HTERT-HM (cell line): Measurements from ENCODE around the gene HACD3.

DNA sequence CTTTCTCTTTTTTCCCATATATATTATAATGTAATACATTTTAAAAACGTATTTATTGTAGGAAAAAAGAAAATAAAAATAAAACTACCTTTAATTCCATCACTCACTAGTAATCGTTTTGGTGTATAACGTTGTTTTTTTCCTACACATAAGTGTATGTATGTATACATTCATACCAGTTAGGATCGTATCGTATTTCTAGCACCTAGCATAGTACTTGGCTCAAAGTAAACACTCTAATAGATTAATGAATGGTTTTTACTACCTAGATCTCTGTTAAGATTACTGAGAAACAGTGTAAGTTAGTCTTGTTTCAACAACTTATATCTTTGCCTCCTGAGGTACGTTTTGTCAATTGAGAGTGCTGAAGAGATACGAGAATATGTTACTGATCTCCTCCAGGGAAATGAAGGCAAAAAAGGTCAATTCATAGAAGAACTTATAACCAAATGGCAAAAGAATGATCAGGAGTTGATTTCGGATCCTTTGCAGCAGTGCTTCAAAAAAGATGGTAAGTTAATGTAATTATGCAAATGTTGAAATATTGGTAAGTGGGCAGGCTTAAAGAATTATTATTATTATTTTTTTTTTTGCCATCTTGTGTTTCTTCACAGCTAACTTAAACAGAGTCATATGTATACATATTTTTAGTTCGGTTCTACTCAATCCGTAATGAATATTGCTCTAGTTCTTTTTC, 6.1 kb downstream of the TRIP4 start:
- RRBS = no CpG with 5 or more reads among the region's 10 CpGs

GRCh38 chr15:64499189-64500180, 39.1 kb downstream of the ZNF609 start:
- RRBS = 100% methylated on average over 1 of the region's 17 CpGs

GRCh38 chr15:64633949-64634466, 141.4 kb downstream of the RBPMS2 start:
- RRBS = no CpG with 5 or more reads among the region's 2 CpGs

DNA sequence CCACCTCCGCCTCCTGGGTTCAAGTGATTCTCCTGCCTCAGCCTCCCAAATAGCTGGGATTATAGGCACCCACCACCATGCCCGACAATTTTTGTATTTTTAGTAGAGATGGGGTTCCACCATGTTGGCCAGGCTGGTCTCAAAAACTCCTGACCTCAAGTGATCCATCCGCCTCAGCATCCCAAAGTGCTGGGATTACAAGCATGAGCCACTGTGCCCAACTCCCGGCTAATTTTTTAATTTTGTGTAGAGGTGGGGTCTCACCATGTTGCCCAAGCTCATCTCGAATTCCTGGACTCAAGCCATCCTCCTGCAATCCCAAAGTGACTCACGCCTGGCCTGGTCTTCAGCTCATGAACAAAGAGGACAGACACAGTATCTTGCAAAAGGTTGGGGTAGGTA, 13.6 kb downstream of the RBPMS2 start:
- RRBS = no CpG with 5 or more reads among the region's 6 CpGs

GRCh38 chr15:64807036-64808013, 18.1 kb downstream of the PIF1 start:
- RRBS = no CpG with 5 or more reads among the region's 18 CpGs

- RRBS = no CpG with 5 or more reads among the region's 14 CpGs
Measured at GRCh38 chr15:64816445-64816912, 9.0 kb downstream of the PIF1 start.

DNA sequence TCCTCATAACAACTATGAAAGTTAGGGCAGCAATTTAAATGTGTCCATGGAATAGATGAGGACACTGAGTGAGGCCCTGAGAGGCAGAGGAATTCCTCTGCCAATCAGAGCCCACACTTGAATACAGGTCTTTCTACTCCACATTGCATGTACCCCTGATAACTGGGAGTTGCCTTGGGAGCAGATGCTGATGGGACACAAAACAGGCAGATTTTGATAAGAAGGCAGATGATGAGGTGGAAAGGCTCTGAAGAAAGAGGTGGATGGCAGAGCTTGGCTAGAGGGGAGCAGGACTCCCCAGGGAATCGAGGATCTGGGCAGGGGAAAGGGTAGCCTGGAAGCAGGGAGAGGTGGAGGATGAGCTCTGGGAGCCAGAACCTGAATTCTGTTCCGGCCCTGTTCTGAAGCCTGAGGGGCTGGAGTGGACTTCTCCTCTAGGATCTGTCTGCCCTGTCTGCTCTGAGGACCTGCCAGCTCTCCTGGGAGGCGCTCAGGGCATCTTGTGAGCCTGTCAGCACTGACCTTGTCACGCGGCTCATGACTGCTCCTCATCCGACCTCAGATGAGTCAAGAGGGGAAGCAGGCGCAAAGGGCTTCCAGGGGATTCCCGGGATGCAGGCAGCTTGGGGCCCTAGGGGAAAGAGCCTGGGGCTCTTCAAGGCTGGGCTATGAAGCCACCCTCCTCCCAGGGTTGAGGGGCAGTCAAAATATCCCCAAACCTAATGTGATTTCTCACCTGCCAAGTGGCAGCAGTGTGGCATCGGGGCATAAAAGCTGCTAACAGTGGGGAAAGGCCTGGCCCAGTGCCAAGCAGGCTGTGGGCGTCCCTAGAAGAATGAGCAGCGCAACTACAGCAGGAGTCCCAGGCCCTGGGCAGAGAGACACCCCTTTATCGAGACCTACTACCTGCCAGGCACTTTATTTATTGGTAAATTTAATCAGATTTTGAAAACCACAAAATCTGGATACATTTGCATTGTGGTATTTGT, 27.8 kb upstream of the ANKDD1A start:
- RRBS = no CpG with 5 or more reads among the region's 12 CpGs

- RRBS = no CpG with 5 or more reads among the region's 3 CpGs
Measured at GRCh38 chr15:64912868-64913306, 1.2 kb downstream of the ANKDD1A start.

DNA sequence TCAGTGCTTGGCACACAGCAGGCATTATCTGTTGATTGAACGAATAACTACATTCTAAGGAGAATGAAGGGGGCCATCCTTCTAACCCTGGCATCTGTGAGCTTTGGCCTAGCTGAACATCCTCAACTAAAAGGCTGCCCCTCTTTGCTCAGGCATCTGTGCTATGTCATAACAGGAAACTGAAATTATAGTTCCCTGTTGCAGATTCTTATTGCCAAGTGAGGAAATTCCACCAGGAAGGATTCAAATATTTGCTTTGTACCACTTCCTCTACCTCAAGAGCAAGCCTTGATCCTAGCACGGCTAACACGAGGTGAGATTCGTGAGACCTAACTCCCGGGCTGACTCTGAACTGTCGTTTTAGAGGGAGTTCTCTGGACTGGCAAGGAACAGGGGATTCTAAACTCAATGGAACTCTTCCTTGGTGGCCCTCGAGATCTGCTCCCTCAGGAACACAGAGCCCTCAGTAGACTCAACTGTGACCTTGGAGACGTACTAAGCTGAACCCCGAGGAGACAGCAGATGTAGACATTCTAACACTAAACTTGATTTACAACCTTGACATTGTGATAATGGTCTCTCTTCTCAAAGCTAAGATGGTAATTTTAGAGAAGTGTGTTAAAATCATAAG, 4.3 kb downstream of the SPG21 start:
- RRBS = no CpG with 5 or more reads among the region's 9 CpGs

- RRBS = no CpG with 5 or more reads among the region's 12 CpGs
Measured at GRCh38 chr15:65226834-65227578, 15.7 kb upstream of the CILP start.

GRCh38 chr15:65411748-65411961, 11.1 kb downstream of the IGDCC4 start:
- RRBS = no CpG with 5 or more reads among the region's 2 CpGs

DNA sequence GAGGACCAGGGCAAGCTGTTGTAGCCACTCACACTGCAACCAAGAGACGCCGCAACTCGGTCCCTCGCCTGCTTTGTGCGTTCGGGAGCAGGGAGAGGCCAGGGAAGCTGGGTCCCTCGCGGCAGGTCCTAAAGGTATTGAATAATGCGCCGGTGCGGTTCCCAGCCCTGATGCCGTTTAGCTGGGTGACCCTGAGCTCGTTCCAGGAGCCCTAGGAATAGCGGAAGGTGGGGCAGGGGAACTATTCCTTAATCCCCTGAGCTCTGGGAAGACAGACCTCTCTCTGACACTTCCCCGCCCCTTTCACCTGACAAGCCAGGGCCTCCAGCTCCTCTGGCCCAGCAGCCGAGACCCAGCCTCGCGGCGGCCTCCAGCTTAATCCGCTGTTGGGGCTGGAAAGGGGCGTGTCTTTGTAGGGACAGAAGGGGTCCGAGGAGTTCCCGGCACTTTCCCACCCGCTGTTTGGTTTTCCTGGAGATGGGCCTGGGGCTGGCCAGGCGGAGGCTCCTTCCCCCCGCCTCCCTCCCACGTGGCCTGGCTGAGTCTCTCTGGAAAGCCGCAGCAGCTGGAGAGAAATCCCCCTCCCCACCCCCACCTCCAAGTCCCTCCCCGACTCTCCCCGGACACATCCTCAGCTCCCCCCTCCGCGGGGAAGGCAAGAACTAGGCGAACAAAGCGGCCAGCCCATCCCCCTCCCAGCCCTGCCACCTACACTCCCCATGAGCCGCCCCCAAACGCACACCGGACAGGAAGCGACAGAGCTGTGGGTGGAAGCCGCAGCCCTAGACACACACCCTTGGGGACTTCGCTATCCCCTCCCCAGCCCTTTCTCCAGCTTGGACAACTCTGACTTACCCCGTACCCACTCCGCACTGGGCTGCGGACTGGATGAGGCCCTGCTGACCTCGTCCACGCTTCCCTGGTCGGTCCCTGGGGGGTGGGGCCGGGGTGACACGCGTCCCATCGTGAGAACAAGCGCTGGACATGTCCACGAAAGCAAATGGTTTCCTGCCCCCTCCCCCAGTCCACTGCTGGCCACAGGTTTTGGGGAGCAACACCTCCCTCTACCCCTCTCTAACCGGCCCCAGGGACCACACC, 1.3 kb downstream of the IGDCC4 start:
- RRBS = 3% methylated on average over 6 of the region's 53 CpGs

DNA sequence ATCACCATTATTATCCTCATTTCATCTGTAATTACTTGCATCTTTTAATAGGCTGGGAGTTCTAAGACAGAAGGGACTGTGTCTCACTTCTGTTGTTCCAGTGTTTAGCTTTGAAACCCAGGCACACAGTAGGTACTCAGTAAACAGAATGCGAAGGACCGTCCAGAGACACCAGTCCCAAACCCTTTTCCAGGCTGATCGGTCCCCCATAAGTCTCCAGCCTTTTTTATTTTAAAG, 303 bp upstream of the HACD3 start:
- RRBS = no CpG with 5 or more reads among the region's 3 CpGs

GRCh38 chr15:65530279-65530952, at the start of gene HACD3:
Gene HACD3, plus strand, starts transcription at chr15:65530463.
- RRBS = 1% methylated on average over 48 of the region's 79 CpGs

DNA sequence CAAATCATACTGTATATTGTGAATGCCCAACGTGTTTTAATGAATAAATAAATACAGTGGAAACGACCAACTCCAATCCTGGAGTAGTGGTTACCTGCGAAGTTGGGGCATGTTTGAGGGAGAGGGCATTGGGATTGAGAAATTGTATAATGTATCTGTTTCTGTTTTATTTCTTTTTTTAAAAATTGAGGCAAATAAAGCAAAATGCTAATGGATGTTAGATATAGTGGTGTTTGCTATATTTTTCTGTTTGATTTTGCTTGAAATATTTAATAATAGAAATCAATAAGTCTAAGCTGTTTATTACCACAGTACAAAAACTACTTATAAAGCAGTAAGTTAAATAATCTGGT, 9.6 kb downstream of the HACD3 start:
- RRBS = no CpG with 5 or more reads among the region's 3 CpGs

DNA sequence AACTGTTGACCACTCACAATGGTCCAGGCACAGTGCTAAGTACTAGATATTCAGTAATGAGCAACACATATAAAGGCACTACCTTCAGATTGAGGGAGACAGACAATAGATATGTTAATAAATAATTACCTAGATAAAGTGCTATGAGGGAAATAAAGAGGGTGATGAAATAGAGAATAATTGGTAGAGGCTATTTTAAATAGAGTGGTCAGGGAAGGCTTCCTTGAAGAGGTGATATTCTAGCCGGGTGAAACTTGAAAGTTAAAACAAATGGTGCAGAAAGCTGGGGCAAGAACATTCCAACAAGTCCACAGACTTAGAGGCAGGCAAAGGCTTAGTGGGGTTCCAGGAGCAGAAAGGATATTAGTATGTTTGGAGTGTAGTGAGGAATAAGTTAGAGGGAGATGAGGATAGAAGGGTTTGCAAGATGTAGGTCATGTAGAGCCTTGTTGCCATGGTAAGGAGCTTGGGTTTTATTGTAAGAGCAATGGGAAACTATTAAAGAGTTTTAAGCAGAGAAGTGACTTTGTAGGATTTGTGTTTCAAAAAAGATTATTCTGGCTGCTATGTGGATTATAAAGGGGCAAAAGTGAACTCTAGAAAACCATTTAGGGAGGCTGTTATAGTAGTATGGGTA, 10.1 kb downstream of the HACD3 start:
- RRBS = no CpG with 5 or more reads among the region's 1 CpG

DNA sequence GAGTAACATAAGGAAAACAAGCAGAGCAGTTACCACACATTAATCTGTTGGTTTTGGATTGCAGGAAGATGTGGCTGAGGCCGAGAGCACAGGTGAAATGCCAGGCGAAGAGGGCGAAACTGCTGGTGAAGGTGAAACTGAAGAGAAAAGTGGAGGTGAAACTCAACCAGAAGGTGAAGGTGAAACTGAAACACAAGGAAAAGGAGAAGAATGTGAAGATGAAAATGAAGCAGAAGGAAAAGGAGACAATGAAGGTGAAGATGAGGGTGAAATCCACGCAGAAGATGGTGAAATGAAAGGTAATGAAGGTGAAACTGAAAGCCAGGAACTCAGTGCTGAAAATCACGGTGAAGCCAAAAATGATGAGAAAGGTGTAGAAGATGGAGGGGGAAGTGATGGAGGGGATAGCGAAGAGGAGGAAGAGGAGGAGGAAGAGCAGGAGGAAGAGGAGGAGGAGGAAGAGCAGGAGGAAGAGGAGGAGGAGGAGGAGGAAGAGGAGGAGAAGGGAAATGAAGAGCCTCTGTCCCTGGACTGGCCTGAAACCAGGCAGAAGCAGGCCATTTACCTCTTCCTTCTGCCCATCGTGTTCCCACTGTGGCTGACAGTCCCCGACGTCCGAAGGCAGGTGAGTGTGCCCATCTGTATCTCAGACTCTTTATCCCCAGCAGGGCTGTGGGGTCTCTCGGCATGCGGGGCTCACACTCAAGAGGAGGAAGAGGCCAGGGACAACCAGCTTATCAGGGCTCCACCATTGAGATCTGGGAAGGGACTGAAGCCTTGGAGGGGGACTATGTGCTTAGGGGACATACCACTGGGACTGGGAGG, 28.8 kb downstream of the SLC24A1 start:
- RRBS = no CpG with 5 or more reads among the region's 12 CpGs

DNA sequence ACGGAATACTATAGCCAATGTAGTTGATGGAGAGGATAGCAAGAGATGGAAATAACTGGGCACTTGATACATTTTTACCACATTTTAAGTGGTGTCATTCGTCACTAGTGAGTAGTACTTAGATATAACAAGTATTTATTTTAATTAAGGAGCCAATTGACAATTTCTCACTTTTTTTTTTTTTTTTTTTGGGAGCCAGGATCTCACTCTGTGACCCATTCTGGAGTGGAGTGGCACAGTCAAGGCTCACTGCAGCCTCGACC, 9.5 kb downstream of the RAB11A start:
- RRBS = no CpG with 5 or more reads among the region's 3 CpGs

DNA sequence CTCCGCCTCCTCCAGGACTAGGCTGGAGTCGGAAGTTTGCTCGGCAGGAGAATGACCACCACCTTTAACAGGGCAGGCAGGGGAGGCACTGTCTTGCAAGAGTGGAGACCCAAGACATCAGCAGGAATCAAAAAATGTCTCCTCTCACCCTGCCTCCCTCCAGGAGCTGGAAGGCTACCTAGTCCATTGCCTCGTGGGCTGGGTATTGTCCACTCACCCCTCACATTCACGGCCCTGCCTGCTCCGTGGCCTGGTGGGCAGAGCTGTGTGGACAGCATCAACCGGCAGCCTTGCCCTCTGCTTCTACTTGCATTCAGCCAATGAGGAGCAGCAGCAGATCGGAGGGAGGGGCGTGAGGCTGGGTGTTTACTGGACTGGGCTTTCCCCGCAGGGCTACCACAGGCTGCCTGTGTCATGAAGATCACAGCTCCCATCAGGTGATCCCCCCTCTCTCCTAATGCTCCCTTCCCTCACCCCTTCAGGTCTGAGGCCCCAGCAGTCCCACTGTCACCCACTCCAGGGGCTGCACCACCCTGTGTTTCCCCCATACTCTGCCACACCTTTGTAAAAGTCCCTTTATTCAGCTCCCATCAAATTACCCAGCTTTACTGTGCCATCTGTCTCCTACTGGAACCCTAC, 81.3 kb downstream of the MEGF11 start:
- RRBS = no CpG with 5 or more reads among the region's 10 CpGs

- RRBS = 3% methylated on average over 2 of the region's 24 CpGs
Measured at GRCh38 chr15:66355876-66356518, 488 bp downstream of the TIPIN start.